ENCODE measurements around a stretch of chr6.

DNA sequence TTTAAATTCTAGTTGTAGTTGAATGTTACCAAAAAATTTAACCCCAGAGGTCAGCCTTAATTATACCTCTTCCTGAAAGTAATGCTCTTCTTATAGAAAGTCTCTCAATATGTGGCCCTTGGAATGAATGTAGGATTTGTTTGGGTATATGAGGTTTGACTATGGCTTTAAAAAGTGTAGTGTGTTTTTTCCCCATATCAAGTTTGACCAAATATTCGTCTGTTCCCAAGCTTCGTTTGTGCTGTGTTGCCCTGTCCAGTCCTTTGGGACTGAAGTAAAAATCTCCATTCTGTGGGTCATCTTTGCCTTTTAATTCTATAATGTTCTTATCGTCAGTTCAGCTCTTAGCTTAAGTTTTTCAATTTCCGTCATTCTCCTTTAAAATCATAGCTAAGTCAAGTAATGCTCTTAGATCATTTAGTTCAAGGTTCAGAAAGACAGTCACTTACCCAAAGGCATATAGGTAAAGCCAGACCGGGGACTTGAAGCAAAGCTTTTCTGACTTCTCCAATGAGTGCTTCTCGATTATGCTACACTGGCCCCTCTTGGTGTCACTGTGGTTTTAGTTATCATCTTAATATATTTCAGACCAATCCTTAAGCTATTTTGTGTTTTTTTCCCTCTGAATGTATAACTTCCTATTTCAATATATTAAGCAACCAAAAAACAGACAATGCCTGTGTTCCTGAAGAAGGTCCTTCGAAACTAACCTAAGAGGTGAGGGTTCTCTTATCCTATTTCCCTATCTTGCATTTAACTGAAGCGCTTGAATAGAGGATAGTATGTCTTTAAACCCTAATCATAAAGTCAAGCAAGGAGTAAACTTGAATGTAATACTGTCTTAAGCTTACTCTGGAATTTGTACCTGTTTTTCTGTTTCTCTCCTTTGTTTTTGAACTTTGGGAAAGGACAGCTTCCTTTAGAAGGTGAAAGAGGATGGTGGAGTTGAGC, 3.8 kb downstream of the PRDM1 start:
- PRO-cap, result no peak
- RRBS, result no CpG with 5 or more reads among the region's 8 CpGs

- PRO-cap, result unidirectional peak, plus-strand start at chr6:106511937
- RRBS, result 11% methylated on average over 6 of the region's 28 CpGs
These were observed 117.8 kb downstream of the RTN4IP1 start for GRCh38 chr6:106511433-106512039.

GRCh38 chr6:106544531-106545017, 84.7 kb downstream of the RTN4IP1 start:
- PRO-cap, result no peak
- RRBS, result no CpG with 5 or more reads among the region's 4 CpGs

GRCh38 chr6:106715829-106716371, 86.5 kb downstream of the QRSL1 start:
- PRO-cap, result no peak
- RRBS, result no CpG with 5 or more reads among the region's 5 CpGs

DNA sequence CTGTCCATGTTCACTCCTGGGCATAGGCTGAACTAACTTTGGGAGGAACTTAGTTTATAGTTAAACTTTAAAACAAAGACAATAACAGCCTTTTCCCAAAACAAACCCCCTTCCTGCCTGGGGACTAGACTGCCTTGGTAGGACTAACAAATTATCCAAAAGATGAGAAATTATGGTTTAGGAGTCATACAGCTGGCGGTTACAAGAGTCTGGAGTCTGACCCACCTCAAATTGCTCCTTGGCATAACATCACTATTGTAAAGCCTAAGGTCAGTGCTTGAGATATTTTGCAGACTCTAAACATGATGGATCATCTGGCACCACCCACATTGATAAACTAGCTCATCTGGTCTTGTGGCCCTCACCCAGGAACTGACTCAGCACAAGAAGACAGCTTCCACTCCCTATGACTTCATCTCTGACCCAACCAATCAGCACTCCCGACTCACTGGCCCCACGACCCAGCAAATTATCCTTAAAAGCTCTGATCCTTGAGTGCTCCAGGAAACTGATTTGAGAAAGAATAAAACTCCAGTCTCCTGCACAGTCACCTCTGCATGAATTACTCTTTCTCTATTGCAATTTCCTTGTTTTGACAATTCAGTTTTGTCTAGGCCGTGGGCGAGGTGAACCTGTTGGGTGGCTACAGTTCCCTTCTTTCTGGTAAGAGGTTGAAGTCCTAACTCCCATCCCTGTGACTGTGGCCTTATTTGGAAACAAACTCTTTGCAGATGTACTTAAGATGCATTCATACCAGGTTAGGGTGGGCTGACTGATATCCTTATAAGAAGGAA, 115.9 kb downstream of the CD24 start:
- PRO-cap, result no peak
- RRBS, result no CpG with 5 or more reads among the region's 5 CpGs

DNA sequence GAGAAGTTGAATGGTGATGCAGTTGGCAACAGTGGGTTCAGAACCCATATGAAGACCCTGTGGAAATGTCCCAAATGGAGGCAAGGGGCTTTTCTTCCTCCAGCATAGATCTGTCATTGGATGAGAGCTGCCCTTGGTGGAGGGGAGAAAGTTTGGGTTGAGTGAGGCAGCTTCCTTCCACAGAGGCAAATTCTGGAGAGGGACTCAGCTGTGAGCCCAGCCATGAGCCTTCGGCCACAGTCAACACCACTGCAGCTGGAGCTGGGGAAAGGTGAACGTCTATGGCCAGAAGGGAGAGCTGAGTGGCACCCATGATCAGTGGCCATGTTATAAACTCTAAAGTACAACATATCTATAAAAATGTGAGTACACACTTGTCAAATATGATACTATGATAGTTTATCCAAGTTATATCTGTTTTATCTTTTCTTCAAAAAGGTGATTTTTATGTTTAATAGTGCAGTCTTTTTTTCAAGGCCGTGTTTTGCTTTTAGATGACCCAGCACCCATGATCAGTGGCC, 114.8 kb downstream of the CD24 start:
- PRO-cap, result no peak
- RRBS, result no CpG with 5 or more reads among the region's 3 CpGs

GRCh38 chr6:106913206-106913375, 61.4 kb downstream of the CD24 start:
- PRO-cap, result no peak

GRCh38 chr6:106975000-106976118, 830 bp upstream of the CD24 start:
- PRO-cap, result bidirectional peak, plus-strand start at chr6:106975566, minus-strand start at chr6:106975324
- RRBS, result no CpG with 5 or more reads among the region's 102 CpGs

- PRO-cap, result no peak
- RRBS, result no CpG with 5 or more reads among the region's 12 CpGs
These were observed 126.4 kb upstream of the BEND3 start for GRCh38 chr6:107241523-107242298.

DNA sequence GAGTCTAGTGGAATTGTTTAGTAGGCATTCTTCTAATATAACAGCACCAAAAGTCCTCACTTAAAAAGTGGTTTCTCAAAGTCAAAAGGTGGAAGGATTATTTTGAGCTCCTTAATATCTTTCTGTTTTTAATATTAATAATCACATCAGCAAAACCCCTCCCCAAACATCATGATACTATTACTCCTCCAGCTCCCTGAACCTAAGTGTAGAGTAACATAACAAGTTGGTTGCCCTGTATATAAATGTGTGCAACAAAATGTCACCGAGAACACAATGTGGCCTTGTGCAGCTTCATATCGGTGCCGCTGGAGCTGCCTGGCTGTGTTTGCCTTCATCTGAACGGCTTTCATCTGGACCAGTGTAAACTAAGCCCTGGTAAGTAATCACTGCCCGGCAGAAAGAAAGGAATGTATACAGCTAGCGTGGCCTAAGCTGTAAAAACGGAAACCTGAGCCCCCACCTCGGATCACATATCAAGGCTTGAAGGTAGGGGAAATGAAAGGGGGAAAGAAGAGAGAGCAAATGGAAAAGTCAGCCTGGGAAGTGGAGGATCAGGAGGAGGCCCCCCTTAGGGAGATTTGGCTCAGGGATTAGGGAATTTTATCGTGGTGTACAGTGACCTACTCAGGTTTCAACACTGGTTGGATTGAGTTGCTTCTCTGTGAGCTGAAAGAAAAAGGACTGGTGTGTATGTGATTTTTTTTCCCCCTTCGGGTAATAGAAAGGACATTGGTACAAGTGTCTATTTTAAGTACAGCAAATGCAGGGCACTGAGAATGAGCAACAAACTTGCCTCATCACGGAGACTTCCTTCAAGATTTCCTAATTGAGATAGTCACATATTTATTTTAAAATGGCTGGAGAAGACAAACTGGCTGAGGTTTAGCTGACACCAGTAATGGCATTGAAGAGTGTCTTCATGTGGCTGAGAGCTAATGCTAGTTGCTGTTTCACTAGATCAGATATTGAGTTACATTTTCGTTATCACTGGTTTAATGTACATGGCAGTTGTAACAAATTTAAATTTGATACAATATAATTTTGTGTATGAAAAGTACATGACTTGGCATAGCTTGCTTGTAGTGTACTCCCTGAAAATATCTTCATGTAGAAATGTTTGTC, 3.4 kb downstream of the SOBP start:
- PRO-cap, result no peak
- RRBS, result no CpG with 5 or more reads among the region's 12 CpGs

DNA sequence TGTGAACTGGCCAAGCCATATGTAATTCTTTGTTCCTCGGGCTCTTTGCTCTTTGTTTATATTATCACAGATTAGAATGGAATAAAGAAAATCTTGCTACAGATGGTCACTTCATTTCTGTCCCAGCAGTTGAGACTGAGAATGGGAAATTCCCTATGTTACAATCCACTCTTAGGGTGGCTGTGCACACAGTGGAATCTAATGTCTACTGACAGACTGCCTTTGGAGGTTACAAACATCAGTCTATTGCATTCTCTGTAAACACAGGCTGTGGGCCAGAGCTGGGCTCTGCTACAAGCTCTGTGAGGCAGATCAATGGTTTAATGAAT, 50.4 kb downstream of the SOBP start:
- PRO-cap, result no peak
- RRBS, result no CpG with 5 or more reads among the region's 1 CpG

DNA sequence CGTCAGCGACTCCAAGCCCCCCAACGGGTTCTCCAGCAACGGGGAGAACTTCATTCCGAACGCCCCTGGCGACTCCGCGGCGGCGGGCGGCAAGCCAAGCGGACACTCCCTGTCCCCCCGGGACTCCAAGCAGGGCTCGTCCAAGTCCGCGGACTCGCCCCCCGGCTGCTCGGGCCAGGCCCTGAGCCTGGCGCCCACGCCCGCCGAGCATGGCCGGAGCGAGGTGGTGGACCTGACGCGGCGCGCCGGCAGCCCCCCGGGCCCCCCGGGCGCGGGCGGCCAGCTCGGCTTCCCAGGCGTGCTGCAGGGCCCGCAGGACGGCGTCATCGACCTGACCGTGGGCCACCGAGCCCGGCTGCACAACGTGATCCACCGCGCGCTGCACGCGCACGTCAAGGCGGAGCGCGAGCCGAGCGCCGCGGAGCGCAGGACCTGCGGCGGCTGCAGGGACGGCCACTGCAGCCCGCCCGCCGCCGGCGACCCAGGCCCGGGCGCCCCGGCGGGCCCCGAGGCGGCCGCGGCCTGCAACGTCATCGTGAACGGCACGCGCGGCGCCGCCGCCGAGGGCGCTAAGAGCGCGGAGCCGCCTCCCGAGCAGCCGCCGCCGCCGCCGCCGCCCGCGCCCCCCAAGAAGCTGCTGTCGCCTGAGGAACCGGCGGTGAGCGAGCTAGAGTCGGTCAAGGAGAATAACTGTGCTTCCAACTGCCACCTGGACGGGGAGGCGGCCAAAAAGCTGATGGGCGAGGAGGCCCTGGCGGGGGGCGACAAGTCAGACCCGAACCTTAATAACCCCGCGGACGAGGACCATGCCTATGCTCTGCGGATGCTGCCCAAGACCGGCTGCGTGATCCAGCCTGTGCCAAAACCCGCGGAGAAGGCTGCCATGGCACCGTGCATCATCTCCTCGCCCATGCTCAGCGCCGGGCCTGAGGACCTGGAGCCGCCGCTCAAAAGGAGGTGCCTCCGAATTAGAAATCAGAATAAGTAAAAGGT, 144.9 kb downstream of the SOBP start:
- PRO-cap, result no peak
- RRBS, result 95% methylated on average over 45 of the region's 125 CpGs

DNA sequence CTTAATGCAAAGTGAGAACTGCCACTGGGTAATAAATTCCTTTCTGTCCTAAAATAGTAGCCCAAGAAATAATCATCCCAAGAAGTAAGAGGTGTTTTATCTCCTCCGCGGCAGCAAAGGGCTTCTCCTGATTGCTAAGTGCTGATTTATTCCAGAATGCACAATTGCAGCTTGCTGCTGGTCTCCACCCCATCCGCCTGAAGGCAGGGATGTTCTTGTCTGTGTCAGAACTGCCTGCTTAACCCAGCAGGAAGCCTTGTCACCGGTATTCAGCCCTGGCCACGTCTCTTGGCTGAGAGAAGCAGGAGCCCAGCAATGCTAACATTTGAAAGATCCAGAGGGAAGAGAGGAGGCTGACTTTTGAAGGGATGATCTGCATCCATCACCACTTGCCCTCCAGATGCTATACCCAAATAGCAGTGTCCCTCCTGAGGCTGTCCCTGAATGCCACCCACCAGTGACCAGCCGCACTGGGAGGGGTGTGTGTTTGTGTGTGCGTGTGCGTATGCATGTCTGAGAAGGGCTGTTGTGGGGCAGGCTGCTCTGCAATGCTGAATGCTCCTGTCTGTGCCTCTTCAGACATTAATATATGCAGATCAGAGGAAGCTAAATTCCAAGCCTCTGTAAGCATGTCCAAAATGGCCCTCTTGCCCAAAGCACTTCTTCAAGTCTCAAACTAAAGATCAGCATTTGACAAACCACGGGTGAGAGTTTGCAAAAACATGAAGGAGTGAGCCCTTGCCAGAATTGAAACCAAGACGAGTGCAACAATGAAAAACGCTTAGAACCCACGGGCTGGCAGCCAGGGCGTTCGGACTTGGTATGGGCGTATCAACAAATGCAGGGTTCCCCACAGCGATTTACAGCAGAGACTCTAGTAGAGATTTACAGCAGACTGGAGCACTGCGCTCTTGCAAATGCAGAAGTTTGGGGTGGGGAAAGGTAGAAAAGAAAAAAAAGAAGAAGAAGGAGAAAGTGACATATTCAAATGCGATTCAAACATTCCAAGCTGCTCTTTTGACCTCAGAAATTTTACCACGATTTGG, 3.9 kb downstream of the SCML4 start:
- PRO-cap, result no peak
- RRBS, result no CpG with 5 or more reads among the region's 19 CpGs

DNA sequence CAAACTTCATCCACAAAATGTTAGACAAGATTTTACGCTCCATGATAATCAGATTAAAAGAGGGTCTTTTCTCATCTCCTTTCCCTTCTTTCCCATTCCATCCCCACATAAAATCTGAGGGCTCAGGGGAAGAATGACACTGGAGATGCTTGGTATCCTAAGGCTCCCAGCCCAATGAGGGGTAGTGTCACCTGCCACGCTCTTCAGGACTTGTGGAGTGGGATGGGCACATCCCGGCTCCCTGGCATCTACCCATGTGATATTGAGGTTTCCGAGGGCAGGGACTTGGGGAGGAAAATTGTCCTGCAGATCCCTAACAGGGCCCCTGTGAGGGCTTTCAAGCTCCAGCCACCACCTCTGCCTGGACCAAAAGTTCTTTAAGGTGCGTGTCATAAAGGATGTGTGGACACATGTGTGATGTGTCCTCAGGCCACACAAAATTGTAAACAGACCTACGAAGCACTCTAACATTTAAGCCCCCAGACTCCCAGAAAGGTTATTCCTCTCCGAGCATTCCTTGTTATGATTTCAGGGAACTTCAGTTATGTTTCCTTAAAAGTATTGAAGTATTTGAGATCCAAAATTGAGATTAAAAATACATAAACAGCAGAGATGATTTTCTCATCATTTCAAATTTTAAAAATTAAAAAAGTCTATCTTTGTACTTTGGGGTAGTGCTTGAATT, 2.5 kb downstream of the SCML4 start:
- PRO-cap, result no peak
- RRBS, result no CpG with 5 or more reads among the region's 7 CpGs

DNA sequence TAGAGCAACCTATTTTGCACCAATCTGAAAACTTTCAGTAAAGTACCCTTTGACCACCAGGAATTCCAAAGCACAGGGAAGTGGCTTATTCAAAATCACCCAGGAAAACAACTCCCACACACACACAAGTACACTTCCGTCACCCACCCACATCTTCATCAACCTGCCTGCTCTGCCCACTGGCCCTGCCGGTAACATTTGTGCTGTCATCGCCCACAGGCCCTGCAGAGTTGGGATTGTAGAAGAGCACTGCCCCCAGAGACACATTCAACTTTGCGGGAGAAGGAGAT, 19.3 kb upstream of the SCML4 start:
- PRO-cap, result no peak
- RRBS, result no CpG with 5 or more reads among the region's 4 CpGs

- PRO-cap, result no peak
These were observed 60.5 kb downstream of the SEC63 start for GRCh38 chr6:107897549-107897874.

GRCh38 chr6:108546343-108546748, 14.4 kb upstream of the FOXO3 start:
- PRO-cap, result no peak
- RRBS, result no CpG with 5 or more reads among the region's 1 CpG

- PRO-cap, result no peak
- RRBS, result no CpG with 5 or more reads among the region's 4 CpGs
These were observed 5.3 kb downstream of the FOXO3 start for GRCh38 chr6:108565863-108566531.

DNA sequence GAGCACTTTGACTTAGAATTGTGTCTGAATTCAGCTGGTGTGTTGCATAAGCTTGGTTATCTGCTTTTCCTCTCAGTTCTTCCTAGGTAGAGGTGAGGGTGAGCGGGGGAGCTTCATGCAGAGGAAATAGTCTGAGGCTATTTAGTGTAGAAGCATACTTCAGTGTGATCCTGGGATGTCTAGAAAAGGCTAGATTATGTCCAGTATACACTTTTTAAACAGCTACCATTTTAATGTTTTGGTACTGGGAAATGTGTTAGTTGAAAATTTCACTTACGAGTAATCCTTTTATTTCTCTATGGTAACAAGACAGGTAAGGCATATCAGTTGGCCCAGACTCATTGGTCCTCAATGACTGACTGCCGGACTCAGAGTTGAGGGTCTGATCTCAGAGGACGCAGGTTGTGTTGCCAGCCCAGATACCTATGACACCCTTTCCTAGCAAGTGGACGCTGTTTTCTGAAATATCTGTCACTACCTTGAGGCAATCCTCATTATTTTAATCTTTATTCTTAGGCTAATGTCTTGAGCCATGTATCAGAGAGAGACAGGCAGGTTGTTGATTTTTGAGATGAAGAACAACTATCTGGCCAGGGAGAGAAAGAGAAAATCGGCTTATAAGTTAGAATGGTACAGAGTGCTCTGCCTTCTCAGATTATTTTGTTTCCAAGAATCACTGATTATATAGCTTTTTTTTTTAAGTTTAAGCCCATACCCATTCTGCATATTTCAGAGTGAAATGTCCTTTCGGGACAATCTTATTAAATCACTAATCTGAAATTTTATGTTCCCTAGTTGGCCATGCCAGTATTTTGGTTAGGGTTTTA, 65.4 kb downstream of the FOXO3 start:
- PRO-cap, result no peak
- RRBS, result no CpG with 5 or more reads among the region's 7 CpGs

DNA sequence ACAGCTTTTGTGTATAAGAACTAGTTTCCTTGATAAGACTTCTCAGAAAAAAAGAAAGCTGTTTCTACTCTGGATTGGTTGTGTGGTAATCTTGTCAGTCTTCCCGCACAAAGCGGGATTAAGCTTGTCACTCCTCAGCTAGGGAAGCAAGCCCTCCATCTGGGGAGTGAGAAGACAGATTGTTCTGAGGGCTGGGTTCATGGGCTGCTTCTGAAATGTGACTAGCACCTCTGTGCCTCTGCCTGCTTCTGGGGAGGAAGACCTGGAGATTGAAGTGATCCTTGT, 75.1 kb downstream of the FOXO3 start:
- PRO-cap, result no peak
- RRBS, result no CpG with 5 or more reads among the region's 2 CpGs